SK-N-SH (cell line): Measurements from ENCODE around the genes PCDH17 and TBC1D4.

- RRBS: no CpG with 5 or more reads among the region's 36 CpGs
CAGE:
- cytosol, long polyA plus RNA: no peak
- long polyA plus RNA: no peak
- nucleus, long polyA plus RNA: no peak
Measured at GRCh38 chr13:57631197-57632141, at the start of gene PCDH17. PCDH17 (plus strand) TSS chr13:57631744.

DNA sequence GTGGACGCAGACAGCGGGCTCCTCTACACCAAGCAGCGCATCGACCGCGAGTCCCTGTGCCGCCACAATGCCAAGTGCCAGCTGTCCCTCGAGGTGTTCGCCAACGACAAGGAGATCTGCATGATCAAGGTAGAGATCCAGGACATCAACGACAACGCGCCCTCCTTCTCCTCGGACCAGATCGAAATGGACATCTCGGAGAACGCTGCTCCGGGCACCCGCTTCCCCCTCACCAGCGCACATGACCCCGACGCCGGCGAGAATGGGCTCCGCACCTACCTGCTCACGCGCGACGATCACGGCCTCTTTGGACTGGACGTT, 1.2 kb downstream of the PCDH17 start:
- RRBS: 50% methylated on average over 6 of the region's 31 CpGs
CAGE:
- cytosol, long polyA plus RNA: no peak
- long polyA plus RNA: no peak
- nucleus, long polyA plus RNA: no peak

- RRBS: no CpG with 5 or more reads among the region's 9 CpGs
CAGE:
- cytosol, long polyA plus RNA: no peak
- long polyA plus RNA: no peak
- nucleus, long polyA plus RNA: no peak
Measured at GRCh38 chr13:59664576-59665356, 499.0 kb downstream of the DIAPH3 start.

GRCh38 chr13:60261444-60262032, 97.8 kb upstream of the DIAPH3 start:
- RRBS: no CpG with 5 or more reads among the region's 11 CpGs
CAGE:
- cytosol, long polyA plus RNA: no peak
- long polyA plus RNA: no peak
- nucleus, long polyA plus RNA: no peak

DNA sequence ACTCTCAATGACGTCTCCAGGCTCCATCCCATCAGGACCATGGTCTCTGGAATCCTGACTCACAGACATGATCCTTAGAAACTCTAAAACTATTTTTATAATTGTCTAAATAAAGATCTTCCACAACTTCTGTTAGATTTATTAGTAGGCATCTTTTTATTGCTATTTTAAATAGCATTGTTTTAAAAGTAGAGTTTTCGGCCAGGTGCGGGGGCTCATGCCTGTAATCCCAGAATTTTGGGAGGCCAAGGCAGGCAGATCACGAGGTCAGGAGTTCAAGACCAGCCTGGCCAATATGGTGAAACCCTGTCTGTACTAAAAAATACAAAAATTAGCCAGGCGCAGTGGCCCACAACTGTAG, 241.0 kb downstream of the TDRD3 start:
- RRBS: no CpG with 5 or more reads among the region's 5 CpGs
CAGE:
- cytosol, long polyA plus RNA: no peak
- long polyA plus RNA: no peak
- nucleus, long polyA plus RNA: no peak

- RRBS: no CpG with 5 or more reads among the region's 1 CpG
CAGE:
- cytosol, long polyA plus RNA: no peak
- long polyA plus RNA: no peak
- nucleus, long polyA plus RNA: no peak
Measured at GRCh38 chr13:61664747-61664989, 249.0 kb upstream of the PCDH20 start.

- RRBS: no CpG with 5 or more reads among the region's 8 CpGs
CAGE:
- cytosol, long polyA plus RNA: no peak
- long polyA plus RNA: no peak
- nucleus, long polyA plus RNA: no peak
Measured at GRCh38 chr13:61664990-61665556, 249.4 kb upstream of the PCDH20 start.

GRCh38 chr13:65149480-65150158, 1316.8 kb upstream of the ENSG00000285566 start:
- RRBS: 98% methylated on average over 2 of the region's 41 CpGs
CAGE:
- cytosol, long polyA plus RNA: no peak
- long polyA plus RNA: no peak
- nucleus, long polyA plus RNA: no peak

DNA sequence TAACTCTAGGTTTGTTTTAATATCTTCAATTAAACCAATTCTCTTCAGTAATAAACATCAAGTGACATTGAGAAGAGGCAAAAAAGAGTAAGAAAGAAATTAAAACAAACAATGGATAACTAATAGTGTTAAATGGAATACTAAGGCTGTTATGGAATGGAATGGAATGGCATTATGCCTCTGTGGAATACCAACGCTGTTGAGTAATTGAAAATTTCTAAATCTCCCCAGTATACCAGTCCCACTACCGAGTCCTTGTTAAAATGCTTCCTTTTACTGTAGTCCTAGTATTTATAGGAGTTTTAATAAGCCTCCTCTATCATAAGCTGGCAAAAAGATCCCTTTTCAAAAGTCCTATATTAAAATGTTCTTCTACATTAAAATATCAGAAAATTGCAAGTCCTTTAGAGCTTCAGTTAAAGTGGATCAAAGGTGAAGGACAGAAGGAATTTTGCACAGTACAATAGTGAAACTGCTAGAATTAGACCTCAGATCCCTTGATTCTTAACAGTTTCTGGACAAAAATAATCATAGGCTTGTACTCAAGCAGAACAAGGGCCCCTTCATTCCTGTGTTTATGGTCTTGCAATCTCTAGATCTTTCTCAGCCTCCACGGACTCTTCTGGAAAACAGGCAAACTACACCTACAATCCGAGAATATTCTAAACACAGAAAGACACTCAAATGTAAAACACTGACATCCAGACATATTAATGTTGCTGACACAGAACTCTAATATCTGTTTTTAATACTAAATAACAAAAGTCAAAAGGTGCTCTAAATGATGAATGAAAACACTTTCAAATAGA, 128.2 kb downstream of the PCDH9 start:
- RRBS: no CpG with 5 or more reads among the region's 4 CpGs
CAGE:
- cytosol, long polyA plus RNA: no peak
- long polyA plus RNA: no peak
- nucleus, long polyA plus RNA: no peak

DNA sequence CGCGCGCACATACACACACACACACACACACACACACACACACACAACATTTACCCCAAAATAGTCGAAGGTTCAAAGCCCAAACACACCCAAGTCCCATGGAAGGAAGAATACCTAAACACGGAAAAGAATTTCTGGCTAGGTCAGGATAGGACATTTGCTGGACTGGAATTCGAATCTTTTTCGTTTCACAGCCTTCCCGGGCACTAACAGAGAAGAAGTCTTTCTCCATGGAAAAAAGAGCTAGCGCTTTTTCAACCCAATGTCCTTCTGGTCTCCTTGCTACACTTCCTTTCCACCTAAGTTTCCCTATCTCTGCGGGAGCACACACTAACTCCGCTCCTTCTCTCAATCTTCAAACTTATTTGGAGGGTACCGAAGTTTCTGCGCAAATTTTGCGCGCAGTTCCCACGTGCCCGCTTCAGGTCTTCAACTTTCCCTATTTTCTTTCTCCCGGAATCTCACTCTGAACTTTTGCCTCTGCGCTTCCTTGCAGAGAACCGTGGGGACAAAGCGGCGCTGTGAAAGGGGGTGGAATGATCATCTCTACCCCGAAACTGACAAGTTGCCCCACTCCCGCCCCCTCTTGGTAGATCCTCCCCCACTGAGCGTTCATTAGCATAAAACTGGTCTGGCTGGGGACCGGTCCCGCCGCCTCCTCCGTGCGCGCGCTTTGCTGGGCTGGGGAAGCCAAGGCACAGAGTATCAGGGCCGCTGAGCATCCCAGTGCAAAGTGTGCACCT, 2.7 kb downstream of the DACH1 start:
- RRBS: no CpG with 5 or more reads among the region's 33 CpGs
CAGE:
- cytosol, long polyA plus RNA: no peak
- long polyA plus RNA: no peak
- nucleus, long polyA plus RNA: no peak

- RRBS: no CpG with 5 or more reads among the region's 2 CpGs
CAGE:
- cytosol, long polyA plus RNA: no peak
- long polyA plus RNA: no peak
- nucleus, long polyA plus RNA: no peak
Measured at GRCh38 chr13:72911476-72912007, 129.6 kb downstream of the PIBF1 start.

DNA sequence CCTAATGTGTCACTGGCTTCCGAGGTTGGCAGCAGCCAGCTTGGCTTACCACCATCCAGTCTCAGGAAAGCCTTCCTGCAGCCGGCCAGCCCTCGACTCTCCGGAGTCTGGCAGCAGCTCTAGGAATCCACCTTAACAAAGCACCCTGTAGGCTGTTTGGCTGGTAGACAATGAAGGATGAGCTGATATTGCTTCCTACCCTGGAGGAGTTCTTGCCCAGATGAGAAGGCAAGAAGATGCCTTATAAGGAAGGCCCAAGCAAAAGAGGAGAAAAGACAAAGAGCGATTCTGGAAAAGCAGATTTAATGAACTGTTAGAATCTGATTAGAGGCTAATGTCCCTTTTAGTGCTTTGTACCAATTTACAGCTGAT, 887.2 kb downstream of the KLF5 start:
- RRBS: no CpG with 5 or more reads among the region's 5 CpGs
CAGE:
- cytosol, long polyA plus RNA: no peak
- long polyA plus RNA: no peak
- nucleus, long polyA plus RNA: no peak

- RRBS: 2% methylated on average over 76 of the region's 133 CpGs
CAGE:
- cytosol, long polyA plus RNA: no peak
- long polyA plus RNA: no peak
- nucleus, long polyA plus RNA: no peak
Measured at GRCh38 chr13:74134670-74135734, 1076.2 kb downstream of the KLF5 start.

DNA sequence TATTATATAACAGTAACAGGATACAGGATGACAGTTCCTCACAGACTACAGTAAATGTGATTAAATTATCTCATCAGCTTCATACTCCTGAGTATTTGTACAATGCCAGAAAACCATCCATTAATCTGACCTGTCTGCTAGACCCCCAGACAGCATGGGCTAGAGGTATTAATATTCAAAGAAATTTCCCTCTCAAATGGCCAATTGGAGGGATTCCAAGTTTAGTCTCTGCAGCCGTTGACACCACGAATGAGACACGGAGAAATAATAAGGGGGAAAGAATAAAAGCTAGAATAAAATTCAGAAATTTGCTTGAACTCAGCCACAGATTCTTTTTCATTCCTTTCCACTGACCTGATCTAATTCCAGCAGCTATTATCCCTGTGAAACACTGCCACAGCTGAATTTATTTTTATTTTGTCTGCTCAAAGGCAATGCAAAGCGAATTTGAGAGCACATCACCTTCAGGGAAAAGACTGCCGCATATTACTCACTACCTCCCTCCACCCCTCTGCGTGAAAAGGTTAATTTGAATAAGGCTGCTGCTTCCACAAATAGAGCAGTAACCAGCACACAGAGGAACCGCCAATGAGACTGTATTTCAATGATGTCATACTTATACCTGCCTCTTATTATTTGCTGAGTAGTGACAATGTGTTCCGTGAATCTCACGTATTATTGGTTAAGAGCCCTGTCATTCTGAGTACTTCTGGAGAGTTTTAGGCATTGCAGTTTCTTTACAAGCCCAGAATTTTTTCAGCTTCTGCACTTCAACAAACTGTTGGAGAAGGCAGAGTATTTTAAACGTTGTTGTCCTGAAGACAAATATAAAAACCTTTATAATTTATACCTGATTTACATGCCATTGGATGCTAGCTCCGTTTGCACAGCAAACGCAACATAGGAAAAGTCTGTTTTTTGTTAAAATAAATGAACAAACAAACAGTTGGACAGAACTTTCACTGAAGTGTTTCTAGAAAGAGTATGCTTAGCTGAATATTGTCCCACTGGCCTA, 1191.7 kb downstream of the TBC1D4 start:
- RRBS: no CpG with 5 or more reads among the region's 12 CpGs
CAGE:
- cytosol, long polyA plus RNA: no peak
- long polyA plus RNA: no peak
- nucleus, long polyA plus RNA: no peak

DNA sequence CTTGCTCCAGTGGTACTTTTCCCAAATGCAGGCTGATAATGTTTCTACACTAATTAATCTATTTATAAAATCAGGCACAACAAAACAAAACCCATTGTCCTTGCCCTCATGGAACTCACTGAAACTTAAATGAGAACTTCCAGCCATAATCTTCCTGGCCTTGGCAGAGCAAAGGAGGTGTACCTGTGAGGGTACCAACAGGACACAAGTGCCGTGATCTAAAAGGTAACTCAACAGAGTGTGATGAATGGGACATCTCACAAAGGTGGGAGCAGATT, 348.9 kb downstream of the TBC1D4 start:
- RRBS: no CpG with 5 or more reads among the region's 1 CpG
CAGE:
- cytosol, long polyA plus RNA: no peak
- long polyA plus RNA: no peak
- nucleus, long polyA plus RNA: no peak

- RRBS: no CpG with 5 or more reads among the region's 4 CpGs
CAGE:
- cytosol, long polyA plus RNA: no peak
- long polyA plus RNA: no peak
- nucleus, long polyA plus RNA: no peak
Measured at GRCh38 chr13:75173877-75174396, 308.0 kb downstream of the TBC1D4 start.

GRCh38 chr13:75288731-75289155, 193.2 kb downstream of the TBC1D4 start:
- RRBS: no CpG with 5 or more reads among the region's 1 CpG
CAGE:
- cytosol, long polyA plus RNA: no peak
- long polyA plus RNA: no peak
- nucleus, long polyA plus RNA: no peak

DNA sequence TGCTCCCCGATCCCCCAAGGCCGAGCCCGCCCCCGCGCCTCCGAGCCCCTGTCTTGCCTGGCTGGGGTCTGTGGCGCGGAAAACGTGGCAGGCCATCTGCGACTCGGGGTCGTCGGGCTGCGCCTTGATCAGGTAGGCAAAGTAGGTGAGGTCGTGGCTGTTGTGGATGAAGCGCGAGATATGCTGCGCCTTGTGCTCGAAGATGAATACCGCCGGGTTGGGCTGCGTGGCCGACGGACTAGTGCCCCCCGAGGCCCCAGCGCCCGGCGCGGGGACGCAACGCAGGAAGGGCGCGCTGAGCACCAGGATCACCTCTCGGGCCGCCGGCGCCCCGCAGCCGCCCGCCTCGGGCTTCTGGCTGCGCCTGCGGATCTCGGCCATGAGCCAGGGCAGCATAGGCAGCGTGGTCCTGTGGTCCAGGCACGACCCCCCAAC, 739 bp downstream of the TBC1D4 start:
- RRBS: 2% methylated on average over 16 of the region's 46 CpGs
CAGE:
- cytosol, long polyA plus RNA: no peak
- long polyA plus RNA: no peak
- nucleus, long polyA plus RNA: no peak

- RRBS: 1% methylated on average over 7 of the region's 18 CpGs
CAGE:
- cytosol, long polyA plus RNA: no peak
- long polyA plus RNA: no peak
- nucleus, long polyA plus RNA: no peak
Measured at GRCh38 chr13:75481648-75481814, 438 bp downstream of the TBC1D4 start.

DNA sequence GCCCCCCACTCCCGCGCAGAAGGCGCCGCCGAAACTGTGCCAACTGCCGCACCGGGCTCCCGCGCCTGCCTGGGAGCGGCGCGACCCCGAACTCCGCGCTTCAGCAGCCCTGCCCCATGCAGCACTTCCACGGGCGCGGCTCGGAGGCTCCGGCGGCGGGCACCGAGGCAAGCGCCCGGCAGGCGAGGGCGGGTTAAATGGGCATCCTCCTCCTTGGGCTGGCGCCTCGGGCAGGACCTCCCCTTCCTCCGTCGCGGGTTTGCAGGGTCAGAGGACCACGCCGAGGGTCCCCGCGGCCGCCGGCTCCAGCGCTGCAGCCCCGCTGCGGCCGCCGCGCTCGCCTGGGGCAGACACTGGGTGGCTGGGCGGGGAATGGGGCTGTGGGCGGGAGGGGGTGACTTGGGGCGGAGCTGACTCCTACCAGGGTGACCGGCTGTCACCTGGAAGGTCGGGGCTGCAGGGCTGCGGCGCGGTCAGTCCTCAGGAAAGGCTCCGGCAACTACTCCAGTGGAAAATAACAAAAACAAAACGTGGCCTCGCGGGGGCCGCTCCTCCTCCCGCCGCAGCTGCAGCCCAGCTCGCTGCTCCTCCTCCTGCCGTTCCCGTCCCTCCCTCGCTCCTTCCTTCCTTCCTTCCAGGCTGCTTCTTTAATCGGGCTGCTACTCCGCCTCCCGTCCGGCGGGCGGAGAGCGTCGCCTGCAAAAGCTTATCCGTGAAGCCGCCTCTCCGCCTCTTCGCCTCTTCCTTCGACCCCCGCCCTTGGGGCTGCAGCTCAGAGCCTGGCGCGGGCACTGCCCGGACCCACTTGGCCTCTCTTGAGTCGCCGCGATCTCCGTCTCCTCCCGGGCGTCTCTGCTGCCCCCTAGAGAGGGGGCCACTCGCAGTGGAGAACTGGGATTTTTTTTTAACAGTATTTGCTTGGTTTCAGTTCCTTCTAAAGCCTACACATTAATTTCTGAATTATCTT, at the start of gene TBC1D4:
TBC1D4 (minus strand) TSS at position 355 of the 967 bp plus-strand sequence.
- RRBS: under 1% methylated on average over 25 of the region's 88 CpGs
CAGE:
- cytosol, long polyA plus RNA: no peak
- long polyA plus RNA: no peak
- nucleus, long polyA plus RNA: no peak